Spleen (tissue), 7 donors: ENCODE data around the genes DEFB119 and DEFB124.

DNA sequence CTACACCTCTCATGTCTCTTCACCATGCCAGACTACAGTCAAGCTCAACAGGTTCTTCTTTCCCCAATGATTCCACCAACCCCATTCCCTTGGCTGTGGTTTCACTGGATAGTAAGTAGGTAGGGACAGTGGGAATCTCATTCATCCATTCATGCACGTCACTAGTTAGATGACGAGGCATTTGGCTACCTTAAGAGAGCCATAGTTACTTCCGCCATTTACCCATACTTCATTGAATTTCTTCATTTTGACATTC lies 744.9 kb upstream of the DEFB115 start:
- PRO-cap, 4 experiments, result peak in 2 of 4 experiments; most common minus-strand start position 160 of the sequence (in 2)
- RAMPAGE, long total RNA, 4 experiments, result no peak in any of the 4 experiments

DNA sequence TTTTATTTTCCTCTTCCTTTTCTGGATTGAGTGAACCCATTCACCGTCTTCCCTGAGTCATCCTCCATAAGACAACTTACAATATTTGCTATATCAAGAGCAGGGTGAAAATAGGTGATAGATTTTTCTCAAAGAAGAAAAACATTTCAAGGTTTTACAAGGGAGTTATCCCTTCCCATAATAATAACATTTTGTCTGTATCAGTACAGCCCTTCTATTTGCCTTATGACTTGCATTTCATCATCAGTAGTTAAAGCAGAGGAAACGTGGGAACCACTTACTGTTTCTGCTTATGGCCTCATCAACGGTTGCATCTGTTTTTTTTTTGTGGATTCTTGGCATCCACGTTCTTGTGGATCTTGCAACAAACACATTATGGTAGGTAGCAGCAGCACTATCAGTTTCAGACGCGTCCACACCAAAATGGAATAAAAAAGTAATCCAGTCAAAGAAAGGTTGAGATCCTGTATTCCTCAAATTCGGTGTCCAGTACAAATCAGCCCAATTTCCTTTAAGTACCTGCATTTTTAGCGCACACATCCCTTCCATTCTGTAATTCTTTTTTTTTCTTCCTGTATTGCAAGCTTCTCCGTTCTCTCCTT lies 678.3 kb upstream of the DEFB115 start:
- PRO-cap, 4 experiments, result no peak in any of the 4 experiments
- RAMPAGE, long total RNA, 4 experiments, result no peak in any of the 4 experiments

- PRO-cap, 4 experiments, result no peak in any of the 4 experiments
- RAMPAGE, long total RNA, 4 experiments, result no peak in any of the 4 experiments
Observed at GRCh38 chr20:31390432-31390979, at the start of gene DEFB119. Gene DEFB119, minus strand, starts transcription at chr20:31390590.

GRCh38 chr20:31423780-31424064 lies 16.7 kb upstream of the DEFB123 start:
- PRO-cap, 4 experiments, result no peak in any of the 4 experiments
- RAMPAGE, long total RNA, 4 experiments, result no peak in any of the 4 experiments

GRCh38 chr20:31474638-31475517 lies at the start of gene DEFB124:
Gene DEFB124, minus strand, starts transcription at chr20:31475127.
- PRO-cap, 4 experiments, result peak in 2 of 4 experiments; most common plus-strand start chr20:31475257 (in 1); most common minus-strand start chr20:31475127 (in 1)
- RAMPAGE, long total RNA, 4 experiments, result start-site peak on the plus strand in 4 of 4 experiments, at chr20:31475262-31475304 at its widest, 13 to 82 reads per replicate

- PRO-cap, 4 experiments, result no peak in any of the 4 experiments
- RAMPAGE, long total RNA, 4 experiments, result no peak in any of the 4 experiments
Observed at GRCh38 chr20:31593244-31594168, 11.6 kb upstream of the ID1 start.

- PRO-cap, 4 experiments, result peak in 4 of 4 experiments; most common plus-strand start chr20:31713550 (in 4); most common minus-strand start chr20:31713387 (in 3)
- RAMPAGE, long total RNA, 4 experiments, result no peak in any of the 4 experiments
Observed at GRCh38 chr20:31713047-31713916, 9.4 kb downstream of the BCL2L1 start.

DNA sequence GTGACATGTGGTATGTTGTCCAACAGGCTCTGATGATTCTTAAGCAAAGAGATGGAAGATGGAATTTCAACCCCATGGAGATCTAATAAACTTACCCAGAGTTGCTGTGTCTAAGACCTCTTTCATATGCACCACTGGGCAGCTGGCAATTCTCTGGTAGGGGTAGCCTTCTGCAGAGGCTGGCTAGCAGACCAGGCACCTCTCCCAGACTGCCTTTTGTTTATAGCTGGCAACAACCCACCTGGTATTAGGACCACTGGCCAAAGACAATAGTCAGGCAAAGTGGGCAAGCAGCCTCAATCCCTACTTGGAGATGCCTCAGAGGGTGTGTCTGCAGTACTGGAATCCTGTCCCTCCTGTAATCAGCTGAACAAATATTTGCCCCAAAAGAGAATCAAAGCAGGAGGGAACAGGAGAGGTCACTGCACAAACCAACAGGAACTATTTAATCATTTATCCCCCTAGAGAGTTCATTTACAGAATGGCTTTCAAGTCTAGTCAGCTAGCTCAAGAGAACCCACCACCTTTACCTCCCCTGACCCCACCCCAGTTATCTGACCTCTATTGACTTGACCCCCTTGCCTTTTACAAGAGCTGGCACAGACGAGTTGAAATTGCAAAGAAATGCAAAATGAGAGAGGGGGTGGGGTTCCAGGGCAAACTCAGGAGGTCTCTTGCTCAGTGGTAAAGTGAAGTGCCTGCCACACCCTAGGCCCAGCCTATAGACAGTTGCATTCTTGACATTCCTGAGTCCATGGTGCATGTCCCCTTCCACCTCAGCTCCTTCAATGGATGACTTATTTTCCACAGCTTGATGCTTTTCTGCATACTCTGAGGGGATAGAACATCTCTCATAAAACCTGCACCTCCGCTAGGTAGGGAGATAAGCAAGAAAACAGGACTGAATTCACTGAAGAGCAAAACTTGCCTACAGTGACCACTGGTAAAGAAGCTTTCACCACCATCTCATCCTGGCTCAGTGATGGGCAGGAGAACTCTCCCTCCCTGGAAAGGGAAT lies 2.8 kb downstream of the BCL2L1 start:
- PRO-cap, 4 experiments, result no peak in any of the 4 experiments
- RAMPAGE, long total RNA, 4 experiments, result no peak in any of the 4 experiments

DNA sequence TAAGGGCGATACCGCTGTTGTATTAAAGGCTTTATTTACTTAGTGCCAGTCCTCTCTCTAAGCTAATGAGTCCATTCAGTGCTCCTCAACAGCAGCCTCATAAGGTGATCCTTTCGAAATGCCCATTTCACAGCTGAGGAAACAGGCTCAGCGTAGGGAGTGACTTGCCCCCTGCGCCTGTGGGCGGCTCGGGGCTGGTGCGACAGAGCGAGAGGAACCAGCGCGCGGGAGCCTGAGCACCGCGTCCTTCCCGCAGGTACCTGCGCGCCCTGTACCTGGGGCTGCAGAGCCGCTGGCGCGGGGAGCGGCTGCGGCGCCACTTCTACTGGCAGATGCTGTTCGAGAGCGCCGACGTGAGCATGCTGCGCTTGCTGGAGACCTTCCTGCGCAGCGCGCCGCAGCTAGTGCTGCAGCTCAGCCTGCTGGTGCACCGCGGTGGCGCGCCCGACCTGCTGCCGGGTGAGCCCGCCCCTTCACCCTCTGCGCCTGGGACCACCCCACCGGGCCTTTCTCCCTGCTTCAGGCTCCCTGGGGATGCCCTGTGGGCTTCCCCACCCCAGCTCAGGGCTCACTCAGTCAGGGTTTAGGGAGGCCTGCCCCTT lies 15.3 kb upstream of the CCM2L start:
- PRO-cap, 4 experiments, result no peak in any of the 4 experiments
- RAMPAGE, long total RNA, 4 experiments, result no peak in any of the 4 experiments

- PRO-cap, 4 experiments, result no peak in any of the 4 experiments
- RAMPAGE, long total RNA, 4 experiments, result no peak in any of the 4 experiments
Observed at GRCh38 chr20:32190839-32191517, 16.6 kb downstream of the PLAGL2 start.

- PRO-cap, 4 experiments, result no peak in any of the 4 experiments
- RAMPAGE, long total RNA, 4 experiments, result no peak in any of the 4 experiments
Observed at GRCh38 chr20:32193176-32194030, 14.1 kb downstream of the PLAGL2 start.

- PRO-cap, 4 experiments, result no peak in any of the 4 experiments
- RAMPAGE, long total RNA, 4 experiments, result no peak in any of the 4 experiments
Observed at GRCh38 chr20:32209833-32210453, 2.3 kb downstream of the POFUT1 start.

DNA sequence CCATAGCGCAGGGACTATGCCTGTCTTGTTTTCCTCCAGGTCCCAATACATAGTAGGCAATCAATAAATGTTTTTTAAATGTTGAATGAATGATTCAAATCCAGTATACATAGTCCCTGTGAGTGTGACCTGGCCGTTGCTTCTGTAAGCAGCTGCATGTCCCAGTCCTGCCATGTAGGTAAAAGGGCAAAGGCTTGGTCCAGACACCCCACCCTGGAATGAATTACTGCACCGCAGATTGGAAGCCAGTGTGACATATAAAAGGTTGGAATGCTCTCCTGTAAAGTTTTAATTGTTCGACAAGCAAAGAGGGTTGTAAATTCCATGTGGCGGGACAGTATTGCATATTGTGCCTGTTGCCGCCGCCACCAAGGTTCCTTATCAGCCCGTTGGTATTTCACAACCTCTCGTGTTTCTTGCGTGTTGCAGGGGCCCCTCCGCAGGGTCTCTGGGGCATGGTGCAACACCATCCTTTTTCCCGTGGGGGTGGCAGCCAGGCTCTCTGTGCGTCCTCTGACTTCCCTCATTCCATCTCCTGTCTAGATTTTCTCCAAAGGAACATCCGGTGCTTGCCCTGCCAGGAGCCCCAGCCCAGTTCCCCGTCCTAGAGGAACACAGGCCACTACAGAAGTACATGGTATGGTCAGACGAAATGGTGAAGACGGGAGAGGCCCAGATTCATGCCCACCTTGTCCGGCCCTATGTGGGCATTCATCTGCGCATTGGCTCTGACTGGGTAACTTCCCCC lies 20.2 kb downstream of the POFUT1 start:
- PRO-cap, 4 experiments, result no peak in any of the 4 experiments
- RAMPAGE, long total RNA, 4 experiments, result no peak in any of the 4 experiments

DNA sequence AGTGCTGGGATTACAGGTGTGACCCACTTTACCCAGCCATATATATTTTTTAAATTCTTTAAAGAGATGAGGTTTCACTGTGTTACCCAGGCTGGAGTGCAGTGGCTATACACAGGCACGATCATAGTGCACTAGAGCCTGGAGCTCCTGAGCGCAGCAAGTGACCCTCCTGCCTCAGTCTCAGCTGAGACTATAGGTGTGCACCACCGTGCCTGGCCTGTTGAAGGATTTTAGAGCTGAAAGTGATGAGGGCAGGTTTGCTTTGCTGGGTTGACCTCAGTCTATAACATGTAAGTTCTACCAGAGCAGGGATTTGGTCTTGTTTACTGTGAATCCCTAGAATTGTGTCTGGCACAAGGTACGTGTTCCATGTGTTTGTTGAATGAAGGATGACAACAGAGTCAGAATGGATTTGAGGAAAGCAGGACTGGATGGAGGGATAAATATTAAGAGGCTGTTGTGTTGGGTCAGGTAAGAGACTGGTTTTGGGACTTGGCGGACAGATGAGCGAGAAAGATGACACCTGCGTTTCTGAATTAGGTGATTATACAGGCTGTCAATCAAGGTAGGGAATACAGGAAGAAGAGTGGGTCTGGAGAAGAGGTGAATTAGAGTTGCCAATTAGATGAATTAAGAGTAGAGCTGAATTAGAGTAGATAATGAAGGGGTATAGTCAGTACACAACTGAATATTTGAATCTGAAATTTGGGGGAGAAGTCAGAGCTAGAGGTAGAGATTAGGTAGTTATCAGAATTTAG lies 6.5 kb downstream of the ASXL1 start:
- PRO-cap, 4 experiments, result no peak in any of the 4 experiments
- RAMPAGE, long total RNA, 4 experiments, result no peak in any of the 4 experiments

- PRO-cap, 4 experiments, result no peak in any of the 4 experiments
- RAMPAGE, long total RNA, 4 experiments, result no peak in any of the 4 experiments
Observed at GRCh38 chr20:32433358-32433822, 75.3 kb downstream of the ASXL1 start.

DNA sequence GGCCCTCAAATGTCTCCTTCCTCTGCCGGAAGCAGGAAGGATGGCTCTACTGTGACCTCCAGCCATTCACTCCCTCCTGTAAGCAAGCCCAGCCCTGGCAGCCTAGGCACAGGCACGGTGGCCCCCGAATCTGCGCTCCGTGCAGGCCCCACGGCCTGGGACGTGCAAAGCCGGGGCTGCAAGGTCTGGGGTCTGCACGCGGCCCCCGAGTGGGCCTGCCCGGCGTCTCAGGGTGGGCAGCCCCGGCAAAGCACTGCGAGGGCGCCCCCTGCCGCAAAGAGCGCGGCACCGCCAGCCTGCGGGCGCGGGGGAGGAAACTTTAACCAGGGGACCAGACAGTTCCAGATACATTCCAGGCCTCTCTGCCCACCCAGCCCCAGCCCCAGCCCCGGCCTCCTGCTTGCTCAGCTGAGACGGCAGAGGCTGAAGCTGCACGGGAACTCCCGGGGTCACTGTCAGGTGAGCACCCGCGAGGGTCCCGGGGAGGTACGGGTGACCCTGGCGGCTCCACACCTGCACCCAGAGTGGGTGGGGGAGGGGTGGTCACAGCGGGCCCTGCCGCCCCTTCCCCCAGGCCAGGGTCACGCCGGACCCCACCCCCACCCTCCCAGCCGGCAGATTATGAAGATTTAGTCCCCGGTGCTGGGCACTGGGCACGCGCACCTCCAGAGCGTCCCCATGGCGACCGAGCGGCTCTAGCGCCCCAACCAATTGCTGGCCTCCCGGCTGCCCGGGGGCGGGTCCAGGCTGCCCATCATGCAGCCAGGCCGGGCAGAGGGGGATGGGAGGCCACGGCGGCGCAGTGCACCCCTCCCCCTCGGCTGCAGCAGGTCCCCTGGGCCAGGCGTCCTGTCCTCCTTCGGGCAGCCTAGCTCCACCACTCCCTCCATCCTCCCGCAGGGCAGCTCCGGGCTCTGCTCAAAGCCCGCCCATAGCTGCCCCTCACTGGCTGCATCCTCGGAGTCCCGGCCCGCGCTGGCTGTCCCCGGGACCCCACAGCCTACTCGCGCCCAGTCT lies 99.0 kb downstream of the ASXL1 start:
- PRO-cap, 4 experiments, result no peak in any of the 4 experiments
- RAMPAGE, long total RNA, 4 experiments, result no peak in any of the 4 experiments

- PRO-cap, 4 experiments, result no peak in any of the 4 experiments
- RAMPAGE, long total RNA, 4 experiments, result no peak in any of the 4 experiments
Observed at GRCh38 chr20:32463497-32464702, 105.8 kb downstream of the ASXL1 start.

DNA sequence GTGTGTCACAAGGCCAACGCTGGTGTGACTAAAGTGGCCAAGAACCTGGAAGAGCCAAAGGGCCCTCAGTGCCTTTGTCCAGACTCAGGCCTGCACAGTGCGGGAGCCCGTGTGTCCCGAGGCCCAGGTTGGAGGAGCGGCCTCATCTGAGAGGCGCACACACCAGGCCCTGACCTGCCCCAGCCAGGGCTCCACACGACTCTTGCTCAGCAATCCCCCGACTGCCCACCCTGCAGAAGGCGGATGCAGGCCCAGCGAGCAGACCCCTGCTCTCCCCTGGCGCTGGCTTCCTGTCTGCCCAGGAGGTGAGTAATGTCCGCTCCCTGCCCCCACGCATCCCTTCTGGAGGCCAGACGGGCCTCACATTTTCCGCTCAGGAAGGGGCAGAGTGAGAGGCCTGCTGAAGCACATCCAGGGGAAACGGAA lies 111.7 kb downstream of the ASXL1 start:
- PRO-cap, 4 experiments, result peak in 2 of 4 experiments; most common minus-strand start position 204 of the sequence (in 2)
- RAMPAGE, long total RNA, 4 experiments, result no peak in any of the 4 experiments

DNA sequence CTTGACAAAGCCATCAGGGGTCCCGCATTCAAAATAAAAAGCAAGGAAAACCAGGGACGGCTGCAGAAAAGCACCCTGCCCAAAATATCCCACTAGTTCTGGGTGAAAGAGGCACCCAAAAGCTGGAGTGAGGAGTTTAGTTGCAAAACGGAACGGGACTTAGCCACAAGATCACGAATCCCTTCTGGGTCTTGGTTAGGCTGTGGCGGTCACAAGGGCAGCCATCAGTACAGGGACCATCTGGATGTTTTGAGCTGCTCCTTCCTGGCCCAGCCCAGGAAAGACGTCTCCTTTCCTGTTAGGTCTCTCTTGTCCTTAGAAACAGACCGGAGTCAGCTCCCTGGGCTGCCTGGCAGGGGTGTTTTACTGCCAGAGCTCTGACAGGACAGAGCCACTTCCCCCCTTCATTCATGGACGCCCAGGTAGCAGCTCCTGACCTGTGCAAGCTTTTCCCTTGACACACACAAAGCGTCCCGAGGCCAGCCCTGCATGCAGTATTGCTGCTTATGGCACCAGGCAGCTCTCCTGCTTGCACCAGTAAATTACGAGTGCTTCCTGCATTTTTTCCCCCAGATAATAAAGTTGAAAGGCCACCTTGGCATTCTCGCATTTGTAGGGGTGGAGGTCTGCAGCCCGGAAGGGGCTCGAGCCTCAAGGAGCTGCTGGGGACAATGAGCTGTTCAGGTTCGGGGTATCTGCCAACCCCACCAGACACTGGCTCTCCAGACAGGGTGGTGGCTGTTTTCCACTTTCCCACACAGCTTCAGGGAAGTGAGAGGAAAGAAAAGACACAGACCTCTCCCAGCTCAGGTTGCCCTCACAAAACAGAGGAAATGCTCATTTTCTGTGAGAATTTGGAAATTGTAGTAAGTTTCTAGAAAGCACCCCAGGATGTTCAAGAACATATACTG lies 87.4 kb downstream of the NOL4L start:
- PRO-cap, 4 experiments, result peak in 1 of 4 experiments; most common plus-strand start position 361 of the sequence (in 1); most common minus-strand start position 229 of the sequence (in 1)
- RAMPAGE, long total RNA, 4 experiments, result no peak in any of the 4 experiments

GRCh38 chr20:32839455-32840040 lies 19.2 kb upstream of the EFCAB8 start:
- PRO-cap, 4 experiments, result no peak in any of the 4 experiments
- RAMPAGE, long total RNA, 4 experiments, result no peak in any of the 4 experiments